ENCODE results near the gene RHOH.

DNA sequence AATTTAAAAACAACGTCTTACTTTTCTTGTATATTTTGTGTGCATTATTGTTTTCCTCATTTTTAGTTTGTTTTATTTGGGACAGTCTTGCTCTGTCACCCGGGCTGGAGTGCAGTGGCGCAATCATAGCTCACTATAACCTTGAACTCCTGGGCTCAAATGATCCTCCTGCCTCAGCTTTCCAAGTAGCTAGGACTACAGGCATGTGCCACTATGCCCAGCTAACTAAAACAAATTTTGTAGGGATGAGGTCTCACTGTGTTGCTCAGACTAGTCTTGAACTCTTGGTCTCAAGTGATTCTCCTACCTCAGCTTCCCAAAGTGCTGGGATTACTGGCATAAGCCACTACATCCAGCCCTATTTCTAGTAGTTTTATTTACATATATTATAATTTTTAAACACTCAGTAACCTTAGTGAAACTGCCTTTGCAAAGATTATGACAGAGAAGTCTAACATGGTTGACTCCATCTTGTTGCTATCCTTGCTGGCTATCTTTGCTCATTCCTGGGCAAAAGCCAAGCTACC lies 9.7 kb upstream of the SMIM14 start:
- PRO-cap: no peak

DNA sequence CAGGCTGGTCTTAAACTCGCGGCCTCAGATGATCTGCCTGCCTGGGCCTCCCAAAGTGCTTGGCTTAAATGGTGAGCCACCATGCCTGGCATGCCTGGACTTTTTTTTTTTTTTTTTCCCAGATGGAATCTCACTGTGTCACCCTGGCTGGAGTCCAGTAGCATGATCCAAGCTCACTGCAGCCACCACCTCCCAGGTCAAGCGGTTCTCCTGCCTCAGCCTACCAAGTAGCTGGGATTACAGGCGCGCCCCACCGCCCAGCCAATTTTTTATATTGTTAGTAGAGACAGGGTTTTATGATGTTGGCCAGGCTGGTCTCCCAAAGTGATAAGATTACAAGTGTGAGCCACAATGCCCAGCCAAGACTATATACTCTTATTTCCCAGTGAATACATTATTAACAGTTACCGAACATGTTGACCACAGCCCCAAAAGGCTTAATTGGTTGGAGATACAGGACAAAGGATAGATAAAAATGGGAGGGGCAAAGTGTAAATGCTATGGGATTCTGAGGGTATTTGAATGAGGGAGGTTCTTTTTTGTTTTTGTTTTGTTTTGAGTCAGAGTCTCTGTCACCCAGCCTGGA lies 8.5 kb downstream of the UBE2K start:
- PRO-cap: no peak

- PRO-cap: unidirectional peak, plus-strand start at chr4:40055838; bidirectional peak, plus-strand start at chr4:40055882, minus-strand start at chr4:40055873; bidirectional peak, plus-strand start at chr4:40056222, minus-strand start at chr4:40056092
These were observed 739 bp upstream of the N4BP2 start for GRCh38 chr4:40055707-40056514.

DNA sequence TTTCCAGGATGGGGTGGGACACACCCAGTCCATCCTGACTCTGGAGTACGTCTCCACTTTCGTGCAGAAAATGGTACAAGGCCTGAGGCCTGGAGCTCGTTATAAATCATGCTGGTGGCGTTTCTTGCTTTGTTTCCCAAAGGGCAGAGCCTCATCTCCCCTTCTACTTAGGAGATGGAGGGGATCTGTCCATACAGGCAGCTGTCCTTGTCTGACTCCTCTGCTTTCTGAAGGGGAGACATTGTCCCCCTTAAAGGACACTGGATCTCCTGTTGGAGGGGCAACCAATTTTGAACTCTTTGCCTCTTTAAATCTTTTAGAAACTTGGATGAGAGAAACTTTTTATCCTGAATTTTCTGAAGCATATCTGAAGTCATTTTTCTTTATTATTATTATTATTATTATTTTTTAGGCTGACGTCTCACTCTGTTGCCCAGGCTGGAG lies 3.0 kb upstream of the RHOH start:
- PRO-cap: no peak

GRCh38 chr4:40196636-40197401 lies at the start of gene RHOH:
Gene RHOH, plus strand, starts transcription at chr4:40197031.
- PRO-cap: no peak

DNA sequence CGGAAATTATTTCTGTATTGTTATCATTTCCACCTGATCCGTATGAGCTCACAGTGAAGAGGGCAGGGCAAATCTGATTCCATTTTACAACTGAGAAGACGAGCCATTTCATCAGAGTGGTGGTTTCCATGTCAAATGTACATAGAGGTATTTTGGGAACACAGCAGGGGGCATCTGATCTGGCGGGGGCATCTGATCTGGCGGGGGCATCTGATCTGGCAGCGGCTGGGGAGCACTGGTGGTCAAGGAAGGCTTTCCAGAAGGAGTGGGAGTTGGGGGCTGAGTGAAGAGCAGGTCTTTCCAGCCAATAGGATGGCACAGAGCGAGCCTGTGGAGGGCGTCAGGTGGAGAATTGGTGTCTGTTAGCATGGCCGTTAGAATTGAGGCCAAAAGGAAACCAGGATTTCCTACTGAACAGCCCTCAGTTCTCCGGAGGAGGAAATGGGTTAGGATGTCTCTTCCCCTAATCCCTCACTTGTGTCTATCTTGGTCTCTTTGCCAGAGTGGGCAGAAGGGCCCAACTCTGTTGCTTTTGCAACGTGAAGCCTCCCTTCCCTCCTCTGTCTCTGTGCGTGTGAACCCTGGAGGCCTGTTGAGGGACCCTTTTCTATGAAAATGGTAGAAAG lies 41.3 kb downstream of the RHOH start:
- PRO-cap: no peak

- PRO-cap: no peak
These were observed 50.9 kb upstream of the CHRNA9 start for GRCh38 chr4:40284138-40284643.

- PRO-cap: no peak
These were observed 26.9 kb upstream of the CHRNA9 start for GRCh38 chr4:40308196-40308576.

DNA sequence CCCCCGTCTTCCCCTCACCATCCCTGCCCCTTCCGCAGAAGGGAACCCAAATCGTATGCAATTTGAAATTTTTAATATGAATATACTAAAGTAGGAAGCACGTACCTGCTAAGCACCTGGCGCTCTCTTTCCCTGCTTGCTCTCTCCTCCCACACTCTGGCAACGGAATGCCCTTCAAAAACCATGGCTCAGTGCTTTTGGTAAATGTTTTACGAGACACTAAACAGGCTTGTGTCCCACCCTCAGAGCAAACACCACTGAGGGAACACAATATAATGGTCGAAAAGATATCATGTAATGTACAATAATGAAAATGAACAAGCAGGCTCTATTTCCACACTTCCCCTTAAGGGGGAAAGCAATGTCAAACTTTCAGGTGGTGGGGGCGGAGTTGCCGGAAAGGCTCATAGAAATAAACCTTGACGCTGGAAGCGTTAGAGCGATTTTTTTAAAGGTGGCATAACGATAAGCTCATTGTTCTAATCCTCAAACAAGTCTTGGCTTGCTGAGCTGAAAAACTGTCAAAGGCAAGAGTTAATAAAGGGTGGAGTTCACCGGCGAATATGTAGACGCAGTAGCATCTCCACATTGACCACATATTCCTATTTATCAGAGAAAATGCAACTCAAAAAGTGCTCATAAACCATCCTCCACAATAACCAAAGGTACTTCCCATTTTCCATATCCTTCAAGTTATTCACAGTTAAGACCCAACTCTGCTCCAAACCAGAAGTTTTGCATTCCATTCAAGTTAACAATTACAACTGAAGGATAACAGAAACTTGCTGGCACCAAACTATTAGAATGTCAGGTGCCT lies 115.0 kb downstream of the RBM47 start:
- PRO-cap: no peak

- PRO-cap: unidirectional peak, minus-strand start at chr4:40750936
These were observed 1.2 kb downstream of the NSUN7 start for GRCh38 chr4:40750849-40751368.

DNA sequence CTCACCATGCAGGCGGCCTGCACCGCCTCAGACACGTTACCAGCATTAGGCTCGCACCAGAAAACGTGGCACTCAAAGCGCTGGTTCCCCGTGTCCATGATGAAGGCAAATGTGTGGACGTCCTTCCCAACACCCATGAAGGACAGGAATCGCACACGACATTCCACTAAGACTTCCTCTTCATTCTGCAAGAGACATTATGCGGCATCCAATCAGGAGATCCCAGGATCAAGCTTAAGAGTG lies 72.0 kb downstream of the NSUN7 start:
- PRO-cap: no peak

GRCh38 chr4:40953656-40954576 lies 204.2 kb downstream of the NSUN7 start:
- PRO-cap: no peak

- PRO-cap: no peak
These were observed 164.6 kb downstream of the APBB2 start for GRCh38 chr4:41049783-41050091.

DNA sequence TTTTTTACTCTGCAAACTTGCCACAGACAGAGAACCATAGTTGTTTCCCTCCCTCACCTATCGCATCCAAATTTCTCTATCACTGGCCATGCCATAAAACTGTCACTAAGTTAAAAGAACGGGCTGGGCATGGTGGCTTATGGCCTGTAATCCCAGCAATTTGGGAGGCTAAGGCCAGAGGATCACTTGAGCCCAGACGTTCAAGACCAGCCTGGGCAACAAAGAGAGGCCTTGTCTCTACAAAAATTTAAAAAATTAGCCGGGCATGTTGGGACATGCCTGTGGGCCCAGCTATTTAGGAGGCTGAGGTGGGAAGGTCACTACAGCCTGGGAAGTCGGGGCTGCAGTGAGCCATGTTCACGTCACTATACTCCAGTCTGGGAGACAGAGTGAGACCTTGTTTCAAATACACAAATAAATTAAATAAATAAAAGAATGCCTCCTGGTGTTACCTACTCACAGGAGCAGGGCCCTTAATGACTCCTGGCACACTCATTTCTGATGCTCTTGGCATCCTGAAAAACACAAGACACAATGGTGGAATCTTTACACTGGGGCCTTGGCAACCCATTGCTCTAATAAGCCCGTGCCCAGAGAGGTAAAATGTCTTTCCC lies 69.5 kb downstream of the APBB2 start:
- PRO-cap: no peak

GRCh38 chr4:41154763-41155379 lies 59.5 kb downstream of the APBB2 start:
- PRO-cap: no peak

GRCh38 chr4:41360235-41361175 lies 103.8 kb downstream of the UCHL1 start:
- PRO-cap: bidirectional peak, plus-strand start at chr4:41360807, minus-strand start at chr4:41360681

- PRO-cap: no peak
These were observed 104.6 kb downstream of the UCHL1 start for GRCh38 chr4:41361353-41361658.

GRCh38 chr4:41369570-41370315 lies 113.0 kb downstream of the UCHL1 start:
- PRO-cap: no peak

DNA sequence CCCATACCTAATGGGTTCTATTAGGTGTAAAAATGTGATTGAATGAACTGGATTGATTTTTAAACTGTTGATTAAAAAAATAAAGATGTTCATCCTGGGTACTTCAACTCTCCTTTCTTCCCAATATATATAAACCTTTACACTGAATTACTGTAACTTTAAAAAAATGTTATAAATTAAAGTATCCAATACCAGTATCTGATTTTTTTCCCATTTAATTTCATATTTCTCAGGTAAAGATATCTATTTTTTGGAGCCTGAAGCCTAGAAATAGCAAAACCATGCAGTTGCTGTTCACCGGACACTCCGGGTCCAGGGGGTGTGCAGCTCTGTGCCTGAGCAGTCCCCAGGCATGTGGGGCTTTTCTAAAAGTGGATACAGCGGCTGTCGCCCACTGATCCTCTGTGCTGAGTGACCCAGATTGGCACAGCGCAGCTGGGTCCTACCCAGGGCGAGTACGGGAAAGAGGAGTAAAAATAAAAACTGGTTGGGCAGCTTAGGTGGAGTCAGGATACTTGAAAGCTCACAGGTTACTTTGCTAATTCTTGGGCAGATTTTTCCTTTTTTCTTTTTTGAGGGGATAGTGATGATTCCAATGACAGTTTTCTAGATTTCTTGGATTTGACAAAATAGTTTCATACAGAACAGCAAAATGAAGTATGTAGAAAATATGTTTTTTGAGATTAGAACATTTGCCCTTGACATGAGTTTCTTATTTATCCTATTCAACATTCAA lies 118.8 kb downstream of the UCHL1 start:
- PRO-cap: no peak

GRCh38 chr4:41572507-41572999 lies 34.6 kb downstream of the LIMCH1 start:
- PRO-cap: no peak